Vermiform appendix (tissue), 1 donor: ENCODE results near the genes FHIP1B, TRIM3 and OR2D3.

DNA sequence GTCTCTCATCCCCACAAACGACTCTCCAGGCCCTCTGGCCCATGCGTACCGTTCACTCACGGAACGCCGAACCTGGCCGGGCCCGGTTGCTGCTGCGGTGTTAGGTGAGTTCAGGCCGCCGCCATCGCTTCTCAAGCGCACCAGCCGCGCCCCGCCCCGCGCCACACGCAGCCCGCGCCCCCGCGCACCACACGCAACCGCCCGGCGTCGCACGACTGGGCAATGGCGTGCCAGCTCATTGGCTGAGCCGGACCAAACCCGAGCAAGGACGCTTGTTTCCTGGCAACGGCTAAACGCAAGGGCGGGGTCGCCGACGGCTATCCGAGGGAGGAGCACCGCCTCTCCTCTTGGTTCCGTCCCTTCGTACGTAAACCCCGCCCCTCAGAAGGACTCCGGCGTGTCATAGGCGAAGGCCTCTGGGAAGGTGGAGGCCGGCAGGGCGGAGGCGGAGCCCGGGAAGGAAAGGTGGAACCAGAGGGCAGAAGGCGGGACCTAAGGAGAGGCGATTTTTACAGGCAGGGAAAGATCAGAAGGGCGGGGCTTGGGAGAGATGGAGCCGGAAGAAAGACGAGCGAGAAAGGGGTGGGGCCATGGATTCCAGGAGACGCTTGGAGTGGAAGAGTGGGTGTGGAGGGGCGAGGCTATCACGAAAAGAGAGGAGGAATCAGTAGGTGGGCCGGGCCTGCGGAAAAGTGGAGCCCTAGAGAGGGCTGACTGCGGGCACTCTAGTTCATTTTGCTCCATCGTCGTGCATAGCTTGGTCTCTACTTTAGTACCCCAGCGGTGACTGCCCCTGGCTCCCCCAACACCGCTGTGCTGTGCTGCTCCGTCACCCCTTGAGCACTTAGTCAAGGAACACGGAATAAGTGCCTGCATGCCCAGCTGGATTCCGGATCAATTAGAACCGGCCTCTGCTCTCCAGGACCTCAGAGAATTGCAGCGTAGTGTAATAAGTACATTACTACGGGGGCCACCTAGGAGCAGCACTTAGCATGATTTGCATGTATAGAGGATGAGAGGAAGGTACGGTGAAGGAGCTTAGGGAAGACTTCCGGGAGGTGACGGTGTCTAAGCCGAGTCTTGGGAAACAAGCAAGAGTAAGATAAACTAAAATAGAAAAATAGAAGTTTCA lies at the start of gene FHIP1B:
TSS of gene FHIP1B (minus strand) at position 142 of the 1,132 bp plus-strand sequence.
- PRO-cap, result bidirectional peak, plus-strand start at position 591 of the sequence, minus-strand start at position 133 of the sequence; unidirectional peak, plus-strand start at position 733 of the sequence

GRCh38 chr11:6326989-6327575 lies 6.8 kb upstream of the CAVIN3 start:
- PRO-cap, result no peak

- PRO-cap, result no peak
Measured at GRCh38 chr11:6365534-6366141, 24.6 kb upstream of the SMPD1 start.

DNA sequence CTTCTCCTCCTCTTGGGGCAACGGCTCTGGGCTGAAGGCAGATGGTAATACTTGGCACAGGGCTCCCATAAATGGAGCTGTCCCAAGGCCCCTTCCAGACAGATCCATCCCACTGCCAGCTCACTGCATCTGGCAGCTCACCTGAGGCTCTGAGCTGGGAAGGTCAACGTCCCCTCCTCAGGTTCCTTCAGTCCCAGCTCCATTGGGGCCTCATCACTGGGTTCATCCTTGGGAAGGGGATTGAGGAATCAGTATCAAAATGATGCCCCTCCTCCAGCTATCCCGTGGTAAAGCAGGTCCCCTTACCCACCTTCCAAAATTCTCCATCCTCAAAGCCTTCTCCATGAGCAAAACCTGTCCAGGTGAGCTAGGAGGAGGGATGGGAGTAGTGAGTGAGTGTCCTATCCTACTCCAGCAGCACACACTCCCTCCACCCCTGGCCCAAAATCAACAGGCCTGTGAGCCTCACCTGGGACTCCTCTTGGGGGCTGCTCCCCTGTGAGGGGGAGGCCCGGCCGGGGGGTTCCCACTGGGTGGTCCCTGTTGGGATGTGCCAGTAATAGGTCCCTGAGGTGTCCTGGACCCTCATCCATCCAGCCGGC lies 13.0 kb downstream of the SMPD1 start:
- PRO-cap, result no peak

DNA sequence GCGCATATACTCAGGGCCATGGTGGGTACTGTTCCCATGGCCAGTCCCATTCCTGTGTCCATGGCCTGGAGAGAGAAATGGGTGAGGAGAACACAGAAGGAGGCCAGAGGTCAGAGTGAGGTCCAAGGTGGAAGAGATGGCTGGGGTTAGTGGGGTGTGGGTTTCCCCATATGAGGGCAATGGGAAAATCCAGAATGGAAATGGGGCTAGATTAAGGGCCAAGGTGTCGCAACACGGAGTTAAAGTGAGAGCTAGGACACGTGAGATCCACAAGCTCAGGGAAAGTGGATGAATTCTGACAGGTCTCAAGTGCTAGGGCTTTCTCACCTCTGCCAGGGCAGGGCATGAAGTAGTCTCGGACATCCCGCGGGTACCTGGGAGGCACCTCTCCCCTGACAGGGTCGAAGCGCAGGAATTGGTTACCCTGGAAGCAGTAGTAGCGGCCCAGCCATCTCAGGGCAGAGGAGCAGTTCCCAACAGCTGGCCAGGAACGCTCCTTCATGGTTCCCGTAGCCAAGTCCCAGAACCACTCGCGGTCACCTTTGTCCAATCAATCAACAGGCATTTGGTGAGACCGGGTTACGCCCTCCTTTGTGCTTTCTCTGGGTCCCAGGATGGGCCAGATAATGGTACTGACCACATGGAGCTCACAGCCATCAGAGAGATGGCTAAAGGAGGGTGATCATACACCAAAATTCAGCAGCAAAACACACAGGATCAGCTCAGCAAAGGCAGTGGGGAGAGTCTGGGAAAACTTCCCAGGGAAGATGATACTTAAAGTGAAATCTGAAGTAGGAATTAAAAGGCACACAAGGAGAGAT lies 3.5 kb downstream of the HPX start:
- PRO-cap, result no peak

- PRO-cap, result no peak
Measured at GRCh38 chr11:6468874-6469451, 4.8 kb downstream of the TRIM3 start.

GRCh38 chr11:6473357-6474041 lies at the start of gene TRIM3:
TSS of gene TRIM3 (minus strand) at chr11:6473941.
- PRO-cap, result bidirectional peak, plus-strand start at chr11:6474124, minus-strand start at chr11:6473931

GRCh38 chr11:6606579-6607950 lies 3.5 kb downstream of the ILK start:
- PRO-cap, result bidirectional peak, plus-strand start at chr11:6607204, minus-strand start at chr11:6607087

GRCh38 chr11:6798288-6798591 lies 1.2 kb downstream of the OR6A2 start:
- PRO-cap, result unidirectional peak, minus-strand start at chr11:6798432

DNA sequence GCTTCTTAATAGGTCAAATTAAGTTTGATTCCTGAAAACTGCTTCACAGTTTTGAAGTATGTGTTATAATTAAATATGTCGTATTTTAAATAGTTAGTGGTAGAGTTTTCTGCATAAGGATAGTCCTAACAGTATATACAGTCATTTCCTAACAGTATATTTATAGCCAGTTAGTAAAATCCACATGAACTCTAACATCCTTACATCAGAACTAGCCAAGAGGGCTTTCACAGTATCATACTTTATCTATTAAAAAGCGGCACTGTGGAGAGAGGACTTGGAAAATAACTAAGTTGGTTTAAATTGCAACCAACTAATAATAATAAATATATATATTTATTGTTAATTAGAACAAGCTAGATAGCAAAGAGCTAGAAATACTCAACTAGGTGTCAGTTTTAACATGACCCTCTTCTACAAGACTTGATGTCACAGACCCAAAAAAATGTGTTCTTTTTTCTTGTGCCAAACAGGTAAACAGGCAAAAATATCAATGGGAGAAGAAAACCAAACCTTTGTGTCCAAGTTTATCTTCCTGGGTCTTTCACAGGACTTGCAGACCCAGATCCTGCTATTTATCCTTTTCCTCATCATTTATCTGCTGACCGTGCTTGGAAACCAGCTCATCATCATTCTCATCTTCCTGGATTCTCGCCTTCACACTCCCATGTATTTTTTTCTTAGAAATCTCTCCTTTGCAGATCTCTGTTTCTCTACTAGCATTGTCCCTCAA lies at the start of gene OR2D3:
TSS of gene OR2D3 (plus strand) at position 446 of the 733 bp plus-strand sequence.
- PRO-cap, result no peak

GRCh38 chr11:7516405-7517149 lies 2.8 kb downstream of the PPFIBP2 start:
- PRO-cap, result no peak

- PRO-cap, result no peak
Measured at GRCh38 chr11:7665695-7666043, 7.6 kb downstream of the CYB5R2 start.

- PRO-cap, result no peak
Measured at GRCh38 chr11:8068581-8069355, 12.2 kb upstream of the TUB start.

DNA sequence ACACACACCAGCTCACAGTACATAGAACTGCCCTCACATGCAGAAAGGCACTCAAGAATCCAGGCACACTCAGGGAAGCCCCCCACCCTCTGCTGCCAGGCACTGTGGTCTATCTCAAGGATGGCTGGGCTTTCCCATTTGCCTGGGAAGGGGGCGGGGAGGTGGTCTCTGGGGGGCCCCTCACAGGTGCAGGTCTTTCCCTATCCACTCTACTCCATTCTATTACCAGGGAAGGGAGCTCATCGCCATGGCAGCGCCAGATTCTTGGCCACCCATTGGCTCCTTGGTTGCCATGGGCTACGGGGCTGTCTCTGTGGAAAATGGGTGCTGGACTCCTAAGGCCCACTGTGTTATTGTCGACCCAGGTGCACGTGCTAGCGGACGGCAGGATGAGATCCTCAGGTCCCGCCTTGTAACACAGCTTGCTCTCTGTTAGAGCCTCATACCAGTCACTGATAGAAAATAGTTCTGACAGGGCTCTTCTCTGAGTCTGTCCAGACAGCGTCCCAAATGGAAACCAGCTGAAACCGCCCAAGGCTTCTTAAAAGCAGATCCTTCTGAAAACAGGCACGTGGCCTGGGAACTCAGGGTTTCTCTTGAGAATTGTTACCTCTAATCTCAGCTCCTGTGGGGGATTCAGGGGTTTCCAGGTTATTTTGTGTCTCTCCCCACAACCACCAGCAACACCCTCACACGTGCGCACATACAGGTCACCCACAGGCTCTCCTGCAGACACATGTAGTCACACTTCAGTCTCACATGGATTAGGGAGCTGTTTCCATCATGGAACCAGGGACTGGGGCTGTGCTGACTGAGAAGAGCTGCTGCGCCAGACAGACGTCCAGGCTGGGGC lies 1.4 kb downstream of the TUB start:
- PRO-cap, result no peak

DNA sequence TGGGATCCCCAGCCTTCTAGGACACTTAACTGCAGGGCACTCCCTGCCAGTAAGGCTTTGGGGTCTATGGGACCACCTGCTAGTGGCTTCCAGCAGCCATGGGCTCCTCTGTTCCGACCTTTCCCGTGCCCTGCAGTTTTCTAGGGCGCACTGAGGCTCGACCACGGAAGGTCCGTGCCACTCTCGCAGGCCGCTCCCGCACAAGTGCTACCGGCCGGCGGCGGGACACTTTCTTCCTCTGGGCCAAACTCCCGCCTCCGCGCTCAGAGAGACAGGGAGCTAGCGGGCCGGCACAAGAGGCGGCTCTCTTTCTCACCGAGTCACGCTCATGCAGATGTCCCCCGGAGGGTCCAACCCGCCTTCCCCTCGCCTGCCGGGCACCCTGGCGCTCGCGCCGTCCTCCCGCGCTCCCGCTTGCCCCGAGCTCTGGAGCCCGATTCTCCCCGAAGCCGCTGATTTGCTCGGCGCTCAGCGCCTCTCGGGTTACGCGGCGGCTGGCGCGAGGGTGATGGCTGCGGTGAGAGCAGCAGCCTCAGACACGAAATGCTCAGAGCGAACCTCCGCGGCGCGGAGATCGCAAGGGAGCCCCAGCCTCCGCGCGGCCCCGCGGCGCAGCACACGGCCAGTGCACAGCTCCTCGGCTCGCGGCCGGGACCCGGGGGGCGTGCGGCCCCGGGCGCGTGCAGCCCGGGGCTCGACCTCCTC lies 1.1 kb downstream of the LMO1 start:
- PRO-cap, result unidirectional peak, plus-strand start at position 550 of the sequence

- PRO-cap, result no peak
Measured at GRCh38 chr11:8268085-8268352, 4.3 kb upstream of the LMO1 start.

DNA sequence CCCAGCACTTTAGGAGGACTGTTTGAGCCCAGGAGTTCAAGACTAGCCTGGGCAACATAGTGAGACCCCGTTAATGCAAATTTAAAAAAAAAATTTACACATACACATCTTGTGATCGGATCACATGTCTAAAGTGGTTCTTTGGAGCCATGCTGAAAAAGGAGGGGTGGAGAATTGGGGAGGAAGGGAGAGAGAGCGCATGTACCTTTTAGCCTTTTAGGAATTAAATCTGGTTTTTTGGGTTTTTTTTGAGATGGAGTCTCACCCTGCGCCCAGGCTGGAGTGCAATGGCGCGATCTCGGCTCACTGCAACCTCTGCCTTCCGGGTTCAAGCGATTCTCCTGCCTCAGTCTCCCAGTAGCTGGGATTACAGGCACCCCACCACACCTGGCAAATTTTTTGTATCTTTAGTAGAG lies 9.2 kb downstream of the RPL27A start:
- PRO-cap, result no peak

GRCh38 chr11:8707351-8708357 lies 25.1 kb downstream of the RPL27A start:
- PRO-cap, result unidirectional peak, plus-strand start at chr11:8708004

- PRO-cap, result no peak
Measured at GRCh38 chr11:8732609-8733333, 50.2 kb downstream of the RPL27A start.

GRCh38 chr11:8794537-8795227 lies 15.8 kb downstream of the DENND2B start:
- PRO-cap, result no peak